Gallbladder (tissue), 1 donor: ENCODE results near the genes ARHGAP18 and SAMD3.

DNA sequence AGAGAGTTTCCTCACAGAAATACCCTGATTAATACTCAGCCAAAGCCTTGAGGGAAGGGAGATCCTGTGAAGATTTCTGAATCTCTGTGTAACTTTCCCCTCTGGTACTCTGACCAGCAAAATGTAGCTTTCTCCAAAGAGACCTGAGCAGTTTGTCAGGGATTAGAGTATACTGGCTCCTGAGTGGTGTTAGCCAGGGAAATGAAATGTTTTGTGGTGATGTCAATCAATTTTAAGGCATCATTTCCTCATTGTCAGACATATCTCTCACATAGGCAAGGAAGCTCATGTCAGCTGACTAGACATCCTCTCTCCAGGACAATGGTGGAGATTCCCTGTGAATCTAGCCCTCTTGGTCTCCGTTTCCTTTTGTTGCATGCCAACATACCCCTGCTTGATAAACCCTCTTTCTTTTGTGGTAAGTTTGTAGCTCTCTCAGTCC, 135.5 kb upstream of the PTPRK start:
- PRO-cap, result no peak

GRCh38 chr6:128848247-128848872, 34.6 kb upstream of the LAMA2 start:
- PRO-cap, result no peak

GRCh38 chr6:128910764-128911508, 28.0 kb downstream of the LAMA2 start:
- PRO-cap, result no peak

- PRO-cap, result no peak
Measured at GRCh38 chr6:128996780-128997463, 114.0 kb downstream of the LAMA2 start.

DNA sequence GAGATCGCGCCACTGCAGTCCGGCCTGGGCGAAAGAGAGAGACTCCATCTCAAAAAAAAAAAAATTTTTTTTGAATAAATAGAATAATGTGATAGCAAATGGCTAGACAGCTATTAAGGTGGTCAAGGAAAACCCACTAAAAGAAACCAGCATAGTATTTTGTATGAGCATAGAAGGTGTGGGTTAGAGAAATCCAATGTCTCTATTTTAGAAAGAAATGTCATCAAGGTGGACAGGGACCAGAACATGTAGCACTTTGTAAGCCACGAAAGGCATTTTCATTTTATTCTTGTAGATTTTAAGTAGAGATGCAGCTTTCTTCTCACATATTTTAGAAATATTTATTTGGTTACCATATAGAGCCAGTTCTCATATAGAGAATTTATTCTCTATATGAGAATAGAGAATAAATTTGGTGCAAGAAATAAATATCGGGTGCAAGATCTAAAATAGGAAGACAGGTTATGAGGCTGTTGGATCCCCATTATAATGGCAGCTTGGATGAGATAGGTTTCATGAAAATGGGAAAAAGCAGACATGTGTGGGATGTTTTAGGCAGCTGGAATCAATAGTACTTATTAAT, 130.5 kb downstream of the LAMA2 start:
- PRO-cap, result no peak

- PRO-cap, result unidirectional peak, plus-strand start at chr6:129490717
Measured at GRCh38 chr6:129490258-129490818, 219.6 kb downstream of the ARHGAP18 start.

DNA sequence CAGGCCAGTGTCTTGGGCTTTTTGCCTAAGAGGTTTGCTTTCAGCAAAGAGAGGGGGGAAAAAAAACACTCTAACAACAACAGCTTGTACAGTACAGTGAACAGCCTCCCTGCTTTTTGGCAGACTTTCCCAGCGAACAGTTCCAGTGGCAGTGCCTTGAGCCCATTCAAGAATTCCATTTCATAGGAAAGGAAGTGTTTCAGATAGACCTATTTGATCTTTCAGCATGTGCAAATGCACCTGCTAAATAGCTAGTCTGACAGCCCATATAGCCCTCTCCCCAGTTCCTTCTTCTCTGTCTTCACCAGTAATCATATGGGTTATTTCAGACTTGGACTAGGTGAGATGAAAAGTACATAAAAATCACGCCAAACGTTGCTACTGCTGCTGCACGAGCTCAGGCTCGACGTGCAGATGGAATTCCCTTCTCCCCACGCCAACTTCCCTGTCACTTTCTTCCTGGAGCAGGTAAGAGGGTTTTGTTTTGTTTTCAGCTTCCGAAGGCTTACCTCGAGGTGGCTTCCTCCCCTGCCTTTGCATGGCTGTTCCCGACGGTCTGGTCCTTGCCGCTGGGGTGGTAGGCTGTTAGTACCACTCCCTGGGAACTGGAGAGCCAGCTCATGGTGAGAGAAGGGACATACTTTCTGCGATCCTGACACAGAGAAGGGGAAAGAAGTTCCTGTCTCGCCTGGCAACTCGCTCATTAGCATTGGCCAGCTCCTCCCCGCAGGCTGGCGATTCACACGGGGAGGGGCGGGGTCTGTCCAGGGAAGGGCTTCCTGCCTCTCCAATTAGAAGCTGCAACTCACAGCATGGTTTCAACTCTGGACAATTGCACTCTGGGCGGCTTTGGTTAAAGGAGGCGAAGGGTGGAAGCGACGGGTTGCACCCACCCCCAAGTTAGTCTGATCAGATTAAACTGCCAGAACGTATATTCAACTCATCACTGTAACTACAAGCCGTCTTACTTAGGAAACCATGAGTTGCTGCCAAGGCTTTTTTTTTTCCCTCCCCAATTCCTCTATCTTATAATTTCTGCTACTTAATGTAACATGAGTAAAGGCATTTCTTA, at the start of gene ARHGAP18:
ARHGAP18 (minus strand) TSS at position 663 of the 1,072 bp plus-strand sequence.
- PRO-cap, result bidirectional peak, plus-strand start at position 856 of the sequence, minus-strand start at position 705 of the sequence

DNA sequence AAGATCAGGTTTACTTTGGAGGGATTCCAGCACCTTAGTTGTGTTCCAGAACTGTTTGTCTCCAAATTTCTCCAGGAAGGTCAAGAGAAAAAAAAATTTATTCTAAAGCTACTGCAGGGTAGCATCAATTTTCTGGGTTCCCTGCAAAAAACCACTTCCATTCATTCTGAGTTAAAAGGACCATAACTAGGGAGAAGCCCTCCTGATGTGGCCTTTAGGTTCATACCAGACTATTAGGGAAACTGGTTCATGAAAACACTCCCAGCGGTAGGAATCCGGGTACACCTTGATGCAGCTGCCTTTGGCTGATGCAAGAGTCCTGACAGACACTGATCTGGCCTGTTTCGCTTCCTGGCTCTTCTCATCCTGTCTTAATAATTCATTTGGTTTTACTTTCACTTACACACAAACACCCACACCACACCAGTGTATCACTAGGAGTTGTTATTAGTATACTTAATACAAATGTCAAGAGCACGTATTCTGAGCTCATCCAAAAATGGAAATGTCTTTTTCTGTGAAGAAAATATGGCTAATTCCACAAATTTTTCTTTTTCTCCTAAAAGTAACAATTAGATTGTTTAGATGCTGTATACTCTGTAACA, 38.3 kb upstream of the ARHGAP18 start:
- PRO-cap, result no peak

DNA sequence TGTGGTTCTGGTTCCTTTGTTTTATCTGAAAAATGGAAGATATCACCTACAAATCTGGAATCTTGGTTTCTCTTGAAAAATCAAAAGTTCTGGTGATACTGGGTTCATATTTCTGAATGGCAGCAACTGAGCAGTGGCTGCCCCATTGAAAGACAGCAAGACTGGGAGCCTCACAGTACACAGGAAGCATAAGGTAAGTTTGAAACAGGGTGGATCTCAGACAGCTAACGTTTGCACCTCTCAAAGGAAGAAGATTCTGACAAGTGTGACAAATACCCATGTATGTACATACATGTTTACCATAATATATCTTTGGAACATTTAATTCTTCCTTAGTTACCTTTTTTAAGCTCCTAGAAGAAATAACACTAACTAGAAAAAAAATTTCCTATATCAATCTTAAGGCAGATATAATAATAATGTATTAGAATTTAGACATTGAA, at the start of gene SAMD3:
SAMD3 (minus strand) TSS at position 163 of the 443 bp plus-strand sequence.
- PRO-cap, result no peak

DNA sequence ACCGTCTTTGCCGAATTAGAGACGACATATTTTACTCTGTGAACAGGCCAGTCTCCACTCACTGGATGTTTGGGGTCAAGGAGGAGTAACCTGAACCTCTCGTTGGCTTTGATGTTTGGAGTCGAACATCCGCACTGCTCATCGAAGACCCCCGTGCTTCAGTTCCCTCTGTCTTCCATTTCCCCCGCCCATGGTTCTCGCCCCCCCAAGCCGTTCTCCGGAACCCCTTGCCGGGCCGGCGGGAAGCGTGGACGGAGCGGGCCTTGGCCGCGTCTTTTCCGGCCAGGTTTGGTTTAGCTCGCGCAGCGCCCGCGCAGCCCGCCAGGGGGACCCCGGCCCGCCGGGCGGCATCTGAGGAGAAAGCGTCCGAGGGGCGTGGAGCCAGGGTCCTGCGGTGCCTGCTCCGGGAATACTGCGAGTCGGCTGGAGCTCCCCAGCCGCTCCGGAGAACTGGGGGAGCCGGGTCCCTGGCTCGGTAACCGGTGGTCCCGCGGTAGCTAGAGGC, 617 bp upstream of the TMEM200A start:
- PRO-cap, result unidirectional peak, plus-strand start at position 358 of the sequence

GRCh38 chr6:130366545-130367062, 787 bp downstream of the TMEM200A start:
- PRO-cap, result no peak

DNA sequence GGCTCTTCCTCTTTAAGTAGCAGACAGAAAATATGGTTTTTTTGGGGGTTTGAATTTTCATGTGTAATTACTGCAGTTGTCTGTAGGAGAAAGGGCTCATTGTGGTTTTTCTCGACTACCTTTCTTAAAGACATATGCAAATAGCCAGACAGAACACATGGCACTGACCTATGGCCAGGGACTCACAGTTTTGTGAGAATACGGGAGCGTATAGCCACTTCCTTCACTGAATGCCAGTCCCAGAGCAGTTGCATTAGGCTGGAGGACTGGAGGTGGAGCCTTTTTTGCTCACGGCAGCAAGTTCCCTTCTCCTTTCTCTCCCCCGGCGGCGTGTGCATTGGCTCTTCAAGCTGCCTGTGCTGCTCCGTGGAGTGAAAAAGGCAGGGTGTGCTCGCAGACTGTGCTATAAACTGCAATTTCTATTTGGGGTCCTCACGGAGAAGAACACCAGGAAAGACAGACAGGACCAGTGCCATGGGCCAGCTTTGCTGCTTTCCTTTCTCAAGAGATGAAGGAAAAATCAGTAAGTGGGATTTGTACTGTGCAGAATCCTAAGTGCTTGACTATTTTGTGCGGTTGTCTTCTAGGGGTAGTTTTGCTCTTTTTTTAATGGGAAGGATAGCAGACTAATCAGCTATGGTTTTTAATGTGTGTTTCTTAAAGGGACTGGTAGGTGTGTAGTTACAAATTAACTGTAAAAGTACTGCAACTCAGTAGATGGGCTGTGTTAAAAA, 115.0 kb downstream of the AKAP7 start:
- PRO-cap, result unidirectional peak, plus-strand start at position 187 of the sequence; bidirectional peak, plus-strand start at position 247 of the sequence, minus-strand start at position 232 of the sequence

GRCh38 chr6:131443688-131444143, 129.3 kb upstream of the ARG1 start:
- PRO-cap, result no peak

GRCh38 chr6:131510041-131510685, 62.9 kb upstream of the ARG1 start:
- PRO-cap, result no peak

DNA sequence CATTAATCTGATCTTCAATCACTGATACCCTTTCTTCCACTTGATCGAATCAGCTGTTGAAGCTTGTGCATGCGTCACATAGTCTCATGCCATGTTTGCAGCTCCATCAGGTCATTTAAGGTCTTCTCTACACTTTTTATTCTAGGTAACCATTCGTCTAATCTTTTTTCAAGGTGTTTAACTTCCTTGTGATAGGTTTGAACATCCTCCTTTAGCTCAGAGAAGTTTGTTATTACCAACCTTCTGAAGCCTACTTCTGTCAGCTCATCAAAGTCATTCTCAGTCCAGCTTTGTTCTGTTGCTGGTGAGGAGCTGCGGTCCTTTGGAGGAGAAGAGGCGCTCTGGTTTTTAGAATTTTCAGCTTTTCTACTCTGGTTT, 42.1 kb upstream of the ARG1 start:
- PRO-cap, result no peak

GRCh38 chr6:131576303-131576655, 3.3 kb downstream of the ARG1 start:
- PRO-cap, result no peak

- PRO-cap, result no peak
Measured at GRCh38 chr6:131901853-131902169, 49.4 kb downstream of the CCN2 start.

DNA sequence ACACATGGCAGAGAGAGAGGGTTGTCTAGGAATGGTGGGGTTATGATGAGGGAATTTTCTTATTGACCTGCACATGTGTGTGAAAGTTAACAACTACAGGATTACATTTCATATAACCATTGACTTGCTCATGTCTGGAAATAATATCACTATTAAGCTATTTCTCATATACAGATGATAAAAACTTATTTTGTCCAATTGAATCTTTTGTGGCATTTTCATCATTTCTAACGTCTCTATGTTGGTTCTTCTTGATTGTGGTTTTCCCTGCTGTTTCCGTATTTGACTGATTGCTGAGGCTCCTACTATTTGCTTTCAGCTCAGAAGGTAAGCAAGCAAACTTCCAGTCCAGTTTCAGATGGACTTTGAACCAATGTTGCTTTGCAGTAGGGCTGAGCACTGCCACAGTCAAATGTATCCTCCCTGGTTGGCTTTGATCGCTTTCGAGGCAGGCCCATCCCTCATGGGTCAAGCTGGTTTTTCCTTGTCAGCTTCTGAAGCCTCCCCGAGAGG, 7.6 kb upstream of the CCN2 start:
- PRO-cap, result no peak

DNA sequence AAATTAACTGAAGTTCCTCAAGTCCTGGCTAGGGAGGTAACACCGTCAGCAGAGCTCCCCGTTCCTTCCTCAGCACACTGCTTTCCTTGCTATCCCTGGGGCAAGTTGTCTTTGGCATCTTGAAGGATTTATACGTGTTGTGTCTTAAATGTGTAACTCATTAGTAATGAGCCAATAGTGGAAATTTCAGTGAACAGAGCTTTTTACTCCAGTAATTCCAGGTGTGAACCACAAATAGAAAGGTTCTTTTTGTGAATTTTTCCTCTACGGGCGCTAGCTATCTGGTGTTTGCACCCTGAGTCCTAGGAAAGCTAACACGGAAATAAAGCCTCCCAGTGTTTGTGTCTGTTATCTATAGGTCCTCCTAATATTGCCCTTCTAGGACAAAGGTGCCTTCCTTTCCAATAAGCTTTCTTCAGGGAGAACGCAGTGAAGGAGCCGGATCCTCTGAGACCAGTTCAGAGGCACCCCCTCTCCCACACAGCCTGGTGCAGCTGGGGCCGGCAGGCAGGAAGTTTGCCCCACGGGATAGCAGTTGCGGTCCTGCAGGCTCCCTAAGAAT, 126.3 kb downstream of the MOXD1 start:
- PRO-cap, result no peak

GRCh38 chr6:132333469-132334026, 67.7 kb downstream of the MOXD1 start:
- PRO-cap, result bidirectional peak, plus-strand start at chr6:132333872, minus-strand start at chr6:132333773